ENCODE results near the genes INO80D, KLF7, PLEKHM3 and IDH1.

DNA sequence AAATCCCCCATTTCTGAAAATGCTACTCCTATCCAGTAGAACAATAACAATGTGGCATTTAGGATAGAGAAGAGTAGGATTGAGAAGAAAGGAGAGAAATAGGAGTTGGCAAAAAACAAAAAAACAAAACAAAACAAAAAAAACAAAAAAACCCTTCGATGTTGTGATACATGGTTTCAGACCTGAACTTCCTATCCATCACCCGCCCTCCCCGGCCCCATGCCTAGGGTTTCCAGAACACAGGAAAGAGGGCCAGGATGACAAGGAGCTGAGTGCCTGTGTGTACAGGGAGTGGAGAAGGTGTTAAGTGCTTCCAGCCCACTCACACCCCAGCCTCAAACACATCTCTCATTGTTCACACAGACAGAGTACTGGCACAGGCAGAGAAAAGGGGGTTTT, 6.4 kb downstream of the NRP2 start:
- PRO-cap, result no peak
- RAMPAGE, long total RNA, 4 experiments, result no peak in any of the 4 experiments

GRCh38 chr2:205721406-205721983, 39.2 kb downstream of the NRP2 start:
- PRO-cap, result no peak
- RAMPAGE, long total RNA, 4 experiments, result no peak in any of the 4 experiments

DNA sequence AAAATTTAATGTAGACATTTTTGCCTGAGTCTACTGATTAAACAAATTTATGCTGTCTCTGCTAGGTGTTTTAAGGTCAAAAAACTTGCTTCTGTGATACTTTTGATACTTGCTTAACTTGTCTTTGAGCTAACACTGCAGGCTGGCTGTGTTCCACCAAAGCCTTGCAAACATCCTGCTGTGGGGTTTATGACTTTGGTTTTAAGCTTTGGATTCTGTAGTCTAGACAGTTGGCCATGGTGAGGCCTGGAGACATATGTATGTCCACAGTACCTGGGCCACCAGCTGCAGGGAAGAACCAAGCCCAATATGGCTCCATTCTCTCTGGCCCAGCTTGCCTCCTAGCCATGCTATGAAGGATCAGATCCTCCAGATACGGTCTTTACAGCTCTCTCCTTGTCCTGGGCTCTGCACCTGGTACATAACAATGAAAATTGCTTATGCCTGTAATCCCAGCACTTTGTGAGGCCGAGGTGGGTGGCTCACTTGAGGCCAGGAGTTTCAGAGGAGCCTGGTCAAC, 113.8 kb downstream of the INO80D start:
- PRO-cap, result no peak
- RAMPAGE, long total RNA, 4 experiments, result no peak in any of the 4 experiments

DNA sequence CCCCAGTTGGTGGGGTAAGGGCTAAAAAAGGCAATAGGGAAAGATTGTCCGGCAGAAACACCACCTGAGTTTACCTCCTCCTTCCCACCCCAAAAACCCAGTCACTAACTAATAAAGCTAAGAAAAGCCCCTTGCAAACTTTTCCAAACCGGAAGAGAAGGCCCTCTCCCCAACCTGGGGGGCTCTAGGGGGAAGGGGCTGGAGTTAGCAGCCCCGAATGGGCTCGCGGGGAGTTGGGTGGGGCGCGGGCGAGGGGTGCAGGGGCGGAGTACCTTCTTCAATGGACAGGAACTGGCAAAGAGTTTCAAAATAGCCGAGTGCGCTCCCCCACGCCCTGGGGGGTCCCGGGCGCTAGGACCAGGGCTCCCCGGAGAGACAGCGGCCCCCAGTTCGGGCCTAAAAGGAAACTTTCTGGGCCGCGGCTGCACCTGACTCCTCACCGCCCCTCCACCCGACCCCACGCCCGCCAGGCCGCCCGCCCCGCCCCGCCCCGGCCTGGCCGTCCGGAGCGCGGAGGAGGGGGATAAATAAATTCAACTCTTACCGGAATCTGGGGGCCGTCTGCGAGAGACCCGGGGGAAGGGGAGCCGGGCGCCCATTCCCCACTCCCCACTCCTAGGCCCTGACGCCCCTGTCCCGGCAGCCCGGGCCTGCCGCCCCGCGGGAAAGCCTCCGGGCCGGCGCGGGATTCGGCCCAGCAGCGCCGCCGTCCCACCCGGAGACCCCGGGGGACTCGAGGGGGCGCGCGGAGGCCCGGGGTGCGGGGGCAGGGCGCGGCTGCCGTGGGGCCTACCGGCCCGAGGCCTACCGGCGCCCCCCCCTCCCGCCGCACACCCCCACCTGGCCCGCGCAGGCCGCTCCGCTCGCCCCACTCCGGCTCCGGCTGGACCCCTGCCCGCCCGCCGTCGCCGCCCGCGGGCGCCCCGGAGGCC, 933 bp downstream of the INO80D start:
- PRO-cap, result no peak
- RAMPAGE, long total RNA, 4 experiments, result no peak in any of the 4 experiments

- PRO-cap, result unidirectional peak, plus-strand start at chr2:206085965; bidirectional peak, plus-strand start at chr2:206086204, minus-strand start at chr2:206086217; unidirectional peak, minus-strand start at chr2:206086259
- RAMPAGE, long total RNA, 4 experiments, result start-site peak on the plus strand in 3 of 4 experiments, at chr2:206085947-206085965 at its widest, 11 to 22 reads per replicate; start-site peak on the minus strand in 2 of 4 experiments, at chr2:206085774-206086234 at its widest, 20 to 91 reads per replicate
Observed at GRCh38 chr2:206085707-206086436, at the start of gene INO80D. TSS of gene INO80D (minus strand) at chr2:206086174.

DNA sequence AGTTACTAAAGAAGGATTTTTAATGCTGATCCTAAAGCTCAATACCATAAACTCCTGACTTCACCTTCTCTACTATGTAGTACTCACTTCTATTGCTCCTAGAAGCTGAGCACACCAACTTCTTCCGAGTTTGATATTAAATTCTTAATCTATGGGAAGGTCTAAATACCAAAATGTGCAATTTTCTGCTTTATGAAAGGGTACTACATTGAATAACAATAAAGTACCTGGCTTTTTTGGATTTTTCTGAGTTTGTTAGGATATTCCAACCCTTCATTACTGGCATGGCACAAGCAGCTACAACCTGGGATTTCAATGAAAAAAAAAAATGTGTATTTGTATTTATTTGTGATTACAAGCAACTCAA, 10.5 kb downstream of the NDUFS1 start:
- PRO-cap, result no peak
- RAMPAGE, long total RNA, 4 experiments, result no peak in any of the 4 experiments

GRCh38 chr2:206160413-206160846, 735 bp downstream of the EEF1B2 start:
- PRO-cap, result no peak
- RAMPAGE, long total RNA, 4 experiments, result no peak in any of the 4 experiments

GRCh38 chr2:206212862-206213157, 361 bp downstream of the CMKLR2 start:
- PRO-cap, result no peak
- RAMPAGE, long total RNA, 4 experiments, result no peak in any of the 4 experiments

- PRO-cap, result no peak
- RAMPAGE, long total RNA, 4 experiments, result no peak in any of the 4 experiments
Observed at GRCh38 chr2:206530585-206531332, 87.4 kb downstream of the ADAM23 start.

DNA sequence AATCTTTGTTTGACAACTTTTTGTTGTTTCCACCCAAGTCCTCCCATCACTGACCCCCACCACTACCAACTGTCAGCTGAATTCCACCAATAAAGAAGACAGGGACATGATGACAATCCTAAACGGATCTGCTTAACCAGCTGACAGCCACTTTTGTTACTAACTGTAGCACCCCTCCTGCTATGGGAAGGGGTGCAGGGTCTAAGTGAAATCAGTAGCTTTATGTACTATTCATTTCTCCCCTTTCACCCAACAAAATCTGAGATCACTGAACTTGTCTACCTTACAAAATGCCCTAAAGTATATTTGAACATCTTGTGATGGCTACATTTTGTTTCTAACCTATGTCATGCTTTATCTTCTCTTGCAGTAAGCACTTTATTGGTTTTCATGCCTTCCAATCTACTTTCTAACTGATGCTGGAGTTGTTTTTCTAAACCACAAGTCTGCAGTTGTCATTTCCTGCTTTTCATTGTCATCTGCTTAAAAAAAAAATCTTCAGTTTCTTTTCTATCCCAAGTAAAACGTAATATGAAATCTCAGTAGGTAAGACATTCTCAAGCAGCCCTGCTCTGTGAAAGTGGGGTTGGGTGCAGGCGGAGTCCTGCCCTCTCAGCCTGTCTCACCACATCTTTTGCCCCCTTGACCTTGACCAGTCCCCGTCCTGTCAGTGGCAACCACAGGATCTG, 80.2 kb upstream of the CPO start:
- PRO-cap, result no peak
- RAMPAGE, long total RNA, 4 experiments, result no peak in any of the 4 experiments

DNA sequence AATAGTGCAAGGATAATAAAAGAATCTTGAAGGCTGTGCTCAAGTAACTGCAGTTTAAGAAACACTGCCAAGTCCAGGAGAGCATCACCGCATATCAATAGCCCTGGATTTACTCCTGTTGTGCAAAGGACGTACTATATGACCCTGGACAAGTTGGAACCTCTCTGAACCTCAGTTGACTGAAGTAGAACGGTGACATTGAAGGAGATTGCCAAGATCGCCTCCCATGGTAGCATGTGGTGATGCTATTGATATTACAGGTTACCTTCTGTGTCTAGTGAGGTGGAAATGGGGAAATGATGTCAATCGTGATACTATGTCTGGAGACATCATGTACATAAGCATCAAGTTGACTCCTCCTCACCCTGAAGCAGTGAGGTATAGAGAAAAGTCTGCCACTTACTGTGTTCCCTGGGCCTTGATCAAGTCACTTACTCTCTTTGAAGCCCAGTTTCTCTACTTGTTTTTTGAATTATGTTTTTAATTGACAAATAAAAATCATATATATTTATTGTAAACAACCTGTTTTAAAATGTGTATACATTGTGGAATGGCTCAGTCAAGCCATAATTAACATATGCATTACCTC, 93.9 kb downstream of the KLF7 start:
- PRO-cap, result no peak
- RAMPAGE, long total RNA, 4 experiments, result no peak in any of the 4 experiments

GRCh38 chr2:207082540-207083101, 83.1 kb downstream of the KLF7 start:
- PRO-cap, result no peak
- RAMPAGE, long total RNA, 4 experiments, result no peak in any of the 4 experiments

- PRO-cap, result bidirectional peak, plus-strand start at chr2:207166346, minus-strand start at chr2:207166123
- RAMPAGE, long total RNA, 4 experiments, result start-site peak on the minus strand in 3 of 4 experiments, at chr2:207165607-207165960 at its widest, 19 to 77 reads per replicate
Observed at GRCh38 chr2:207165512-207166270, at the start of gene KLF7. TSS of gene KLF7 (minus strand) at chr2:207165948.

- PRO-cap, result no peak
- RAMPAGE, long total RNA, 4 experiments, result no peak in any of the 4 experiments
Observed at GRCh38 chr2:207333900-207334432, 168.2 kb upstream of the KLF7 start.

GRCh38 chr2:207515565-207516159, 14.1 kb upstream of the CREB1 start:
- PRO-cap, result no peak
- RAMPAGE, long total RNA, 4 experiments, result no peak in any of the 4 experiments

GRCh38 chr2:207525346-207525783, 4.4 kb upstream of the CREB1 start:
- PRO-cap, result no peak
- RAMPAGE, long total RNA, 4 experiments, result no peak in any of the 4 experiments

DNA sequence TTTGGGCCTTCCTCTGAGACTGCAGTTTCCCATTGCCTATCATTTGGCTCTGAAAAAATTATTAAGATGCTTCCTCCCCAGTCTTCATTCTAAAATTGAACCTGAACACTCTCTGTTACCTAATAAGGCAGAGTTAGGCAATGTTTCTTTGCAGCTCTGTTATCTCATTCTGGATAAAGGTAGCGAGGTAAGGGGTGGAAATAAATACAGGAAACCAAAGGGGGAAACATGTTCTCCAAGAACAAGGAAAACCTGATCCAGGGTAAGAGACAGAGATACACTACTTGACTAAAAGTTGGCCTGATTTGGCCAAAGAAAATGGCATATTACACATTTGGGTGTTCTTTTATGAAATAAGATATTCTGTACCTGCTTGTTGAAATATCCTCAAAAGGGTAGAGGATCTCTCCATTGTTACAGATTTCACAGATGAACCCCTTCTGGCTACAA, 91.1 kb upstream of the FZD5 start:
- PRO-cap, result no peak
- RAMPAGE, long total RNA, 4 experiments, result no peak in any of the 4 experiments

DNA sequence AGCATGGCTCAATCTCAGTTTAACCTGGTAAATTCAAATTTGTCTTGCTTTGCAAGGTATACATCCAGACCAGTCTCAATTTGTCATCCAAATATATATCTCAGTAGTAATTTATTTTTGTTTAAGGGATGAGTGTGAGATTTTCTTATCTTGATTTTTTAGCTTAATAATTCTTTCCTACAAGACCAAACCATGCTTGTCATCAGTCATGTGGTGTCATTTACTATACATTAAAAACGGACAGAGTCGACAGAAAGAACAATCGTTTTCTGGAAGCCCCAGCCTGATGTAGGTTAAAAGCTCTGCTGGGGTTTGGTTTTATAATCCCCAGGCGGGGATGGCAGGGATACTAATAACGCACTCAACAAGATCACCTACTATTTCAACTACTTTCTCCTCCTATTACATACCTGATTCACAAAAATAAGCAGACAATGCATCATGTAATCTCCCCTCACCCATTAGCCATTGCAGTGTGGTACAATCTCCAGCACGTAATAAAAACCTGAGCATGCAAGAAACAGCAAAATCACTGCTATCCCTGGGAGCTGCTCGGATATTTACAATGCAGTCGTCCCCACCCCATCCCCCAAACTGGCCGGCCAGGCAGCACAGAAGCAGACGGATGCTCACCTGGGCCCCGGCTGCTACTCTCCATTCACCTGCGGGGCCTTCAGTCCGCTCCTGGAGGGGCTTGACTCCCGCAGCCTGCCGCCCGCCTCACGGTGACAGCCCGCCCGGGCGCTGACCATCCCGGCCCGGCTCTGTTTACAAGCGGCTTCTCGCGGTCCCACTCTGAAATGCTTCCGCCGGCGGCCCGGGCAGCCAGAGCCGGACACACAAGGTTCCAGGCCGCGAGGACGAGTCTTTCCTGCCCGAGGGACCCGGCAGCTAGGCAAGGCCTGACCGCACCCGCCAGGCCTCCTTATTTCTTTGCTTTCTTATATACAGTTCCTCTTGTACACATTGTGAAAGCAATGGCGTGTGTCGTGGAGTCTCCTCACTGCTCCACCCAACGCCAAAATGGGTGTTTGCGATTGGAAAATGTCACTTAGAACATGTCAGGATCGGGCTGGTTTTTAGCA, at the start of gene PLEKHM3:
Gene PLEKHM3 (minus strand): TSS at position 772 of the 1,085 bp plus-strand sequence.
- PRO-cap, result no peak
- RAMPAGE, long total RNA, 4 experiments, result start-site peak on the minus strand in 4 of 4 experiments, centred at positions 745 to 765 of the sequence, 34 to 125 reads per replicate

DNA sequence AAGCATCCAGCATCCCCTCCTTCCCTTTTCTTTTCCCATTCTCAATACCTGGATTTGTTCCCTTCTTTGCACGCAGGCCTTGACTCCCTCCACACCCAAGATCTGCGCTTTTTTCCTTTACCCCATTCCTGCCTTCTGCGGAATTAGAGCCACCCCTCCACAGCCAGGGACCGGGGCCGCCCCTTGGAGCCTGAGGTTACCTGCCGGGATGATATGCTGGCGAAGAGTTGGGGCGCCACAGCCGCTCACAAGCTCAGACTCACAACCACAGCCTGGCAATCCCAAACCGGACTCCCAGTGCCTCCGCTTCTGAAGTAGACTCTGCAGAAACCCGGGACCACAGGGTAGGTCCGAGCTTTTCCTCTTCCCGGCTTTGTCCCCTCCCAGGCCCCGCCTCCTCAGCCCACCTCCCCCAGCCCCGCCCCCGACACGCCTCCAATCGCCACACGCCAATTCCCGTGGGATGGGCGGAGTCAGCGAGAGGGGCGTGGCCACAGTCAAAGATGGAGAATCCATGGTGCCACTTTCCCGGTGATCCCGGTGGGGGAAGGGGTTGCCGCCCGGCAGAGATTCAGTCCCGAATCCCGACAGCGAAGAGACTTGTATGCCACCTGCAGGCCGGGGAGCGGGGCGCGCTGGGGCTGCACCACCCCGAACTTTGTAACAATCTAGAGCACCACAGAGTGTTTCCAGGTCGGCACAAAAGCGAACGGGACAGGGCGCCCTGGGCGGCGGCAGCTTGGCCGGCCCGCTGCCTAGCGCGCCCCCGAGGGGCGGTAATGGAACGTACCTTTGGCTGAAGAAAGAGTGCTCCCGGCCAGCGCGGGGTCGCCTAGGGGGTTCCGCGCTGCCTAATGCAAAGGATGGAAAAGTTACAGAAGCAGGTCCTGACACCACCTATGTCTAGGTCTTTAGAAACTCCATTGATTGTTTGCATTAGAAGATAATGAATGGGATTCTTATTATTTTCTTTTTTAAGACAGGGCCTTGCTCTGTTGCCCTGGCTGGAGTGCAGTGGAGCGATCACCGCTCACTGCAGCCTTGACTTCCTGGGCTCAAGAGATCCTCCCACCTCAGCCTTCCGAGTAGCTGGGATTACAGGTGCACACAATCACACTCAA, at the start of gene IDH1:
Gene IDH1 (minus strand): TSS at position 333 of the 1,121 bp plus-strand sequence.
- PRO-cap, result bidirectional peak, plus-strand start at position 494 of the sequence, minus-strand start at position 333 of the sequence
- RAMPAGE, long total RNA, 4 experiments, result start-site peak on the minus strand in 3 of 4 experiments, centred at positions 349 to 359 of the sequence, 819 to 936 reads per replicate

- PRO-cap, result no peak
- RAMPAGE, long total RNA, 4 experiments, result no peak in any of the 4 experiments
Observed at GRCh38 chr2:208305717-208306491, 39.8 kb downstream of the PIKFYVE start.

Data from sigmoid colon (tissue), 4 donors.